Neuron (in vitro differentiated cells): ENCODE measurements around a stretch of chr20.

DNA sequence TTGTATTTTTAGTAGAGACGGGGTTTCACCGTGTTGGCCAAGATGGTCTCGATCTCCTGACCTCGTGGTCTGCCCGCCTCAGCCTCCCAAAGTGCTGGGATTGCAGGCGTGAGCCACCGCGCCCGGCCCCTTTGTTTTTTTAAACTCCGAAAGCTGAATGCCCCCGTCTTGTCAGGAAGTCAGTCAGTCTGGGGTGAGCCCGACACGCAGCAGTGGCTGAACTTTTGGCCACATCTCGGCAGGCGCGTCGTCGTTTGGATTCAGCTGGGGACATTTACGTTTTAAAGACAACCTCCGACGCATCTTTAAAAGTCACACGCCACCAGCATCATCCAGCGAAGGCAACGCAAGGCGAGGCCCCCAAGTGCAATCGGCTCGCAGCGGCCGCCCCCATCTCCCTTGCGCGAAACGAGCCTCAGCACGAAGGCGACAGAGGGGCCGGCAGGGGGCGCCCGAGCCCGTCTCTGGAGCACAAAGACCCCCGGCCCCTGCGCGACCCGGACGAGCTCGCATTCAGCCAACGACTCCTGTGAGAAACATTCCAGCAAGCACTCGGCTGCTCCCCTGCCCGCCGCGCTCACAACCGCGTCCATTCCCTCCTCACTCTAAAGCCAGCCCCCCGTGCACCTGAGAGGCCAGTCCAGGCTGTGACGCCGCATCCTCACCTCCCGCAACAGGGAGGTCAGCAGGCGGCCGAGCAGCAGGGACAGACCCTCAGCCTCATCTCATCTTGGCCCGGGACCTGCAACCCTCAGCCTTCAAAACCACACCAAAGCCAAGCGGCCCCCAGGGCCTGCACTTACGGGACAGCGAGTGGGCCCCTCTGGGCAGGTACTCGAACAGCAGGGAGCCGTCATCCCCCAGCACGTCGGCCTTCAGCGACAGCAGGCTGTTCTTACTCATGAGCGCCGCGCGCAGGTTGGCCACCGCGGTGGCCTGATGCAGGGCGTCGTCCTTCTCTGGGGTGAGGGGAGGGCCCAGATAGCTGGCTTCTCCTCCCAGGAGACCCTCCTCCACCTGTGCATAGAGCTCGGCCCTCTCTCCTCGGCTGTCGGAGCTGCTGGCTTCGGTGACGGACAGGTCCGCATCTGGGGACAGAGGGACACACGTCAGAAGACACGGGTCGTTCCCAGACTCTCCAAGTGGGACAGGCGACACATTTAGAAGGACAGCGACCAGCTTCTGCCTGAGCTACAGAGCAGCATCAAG lies 35.7 kb downstream of the SLC2A4RG start:
- PRO-cap = bidirectional peak, plus-strand start at position 523 of the sequence, minus-strand start at position 256 of the sequence

GRCh38 chr20:63848577-63848886 lies 12.8 kb upstream of the ABHD16B start:
- PRO-cap = no peak

DNA sequence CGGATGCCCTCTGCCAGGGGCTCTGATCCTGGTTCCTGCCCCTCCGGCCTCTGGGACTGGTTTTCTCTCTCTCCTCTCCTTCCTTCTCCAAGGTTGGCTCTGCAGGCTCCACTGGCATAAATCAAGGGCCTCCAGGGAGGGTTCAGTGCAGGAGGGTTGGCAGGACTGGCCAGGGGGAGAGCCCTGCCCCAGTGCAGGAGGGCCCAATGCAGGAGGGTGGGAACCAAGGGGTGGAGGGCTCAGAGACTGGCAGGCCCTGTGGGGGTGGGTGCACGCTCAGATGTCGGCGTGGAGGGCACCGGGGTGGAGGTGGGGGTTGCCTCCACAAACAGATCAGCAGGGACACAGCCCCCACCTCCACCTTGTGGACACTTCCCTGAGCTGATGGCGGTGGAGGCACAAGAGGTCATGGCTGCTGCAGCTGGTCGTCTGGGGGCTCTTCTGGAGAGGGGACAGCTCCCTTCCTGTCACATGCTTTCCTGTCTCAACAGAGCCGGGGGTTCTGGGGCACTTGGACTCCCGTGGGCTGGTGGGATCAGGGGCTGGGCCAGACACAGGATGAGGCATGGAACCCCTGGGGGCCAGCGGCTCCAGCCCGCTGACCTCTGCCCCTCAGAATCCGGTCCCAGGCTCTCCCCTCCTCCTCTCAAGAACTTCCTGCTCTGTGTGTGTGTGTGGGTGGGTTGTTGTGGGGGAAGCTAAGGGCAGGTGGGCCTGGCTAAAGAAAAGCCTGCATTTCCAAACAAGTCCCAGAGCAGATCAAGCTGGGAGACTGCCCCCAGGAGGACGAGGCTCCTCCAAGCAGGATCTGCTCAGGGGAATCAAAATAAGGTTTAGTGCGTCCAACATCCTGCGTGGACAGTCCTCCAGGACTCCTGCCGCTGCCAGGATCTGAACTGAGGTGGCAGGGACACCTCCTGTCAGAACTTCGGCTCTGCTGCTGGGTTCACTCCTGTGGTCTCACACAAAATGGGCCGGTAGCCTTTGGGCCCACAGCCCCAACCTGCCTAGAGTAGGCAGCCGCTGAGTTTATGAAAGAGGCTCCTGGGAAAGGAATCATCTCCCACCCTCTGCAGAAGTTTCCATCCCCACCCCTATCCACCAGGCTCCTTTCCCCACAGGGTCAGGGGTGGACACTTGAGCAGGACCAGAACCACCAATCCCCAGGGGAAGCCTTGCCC lies 2.6 kb upstream of the ABHD16B start:
- PRO-cap = no peak

- PRO-cap = bidirectional peak, plus-strand start at chr20:63894681, minus-strand start at chr20:63894670
Measured at GRCh38 chr20:63894103-63894826, 661 bp upstream of the DNAJC5 start.

DNA sequence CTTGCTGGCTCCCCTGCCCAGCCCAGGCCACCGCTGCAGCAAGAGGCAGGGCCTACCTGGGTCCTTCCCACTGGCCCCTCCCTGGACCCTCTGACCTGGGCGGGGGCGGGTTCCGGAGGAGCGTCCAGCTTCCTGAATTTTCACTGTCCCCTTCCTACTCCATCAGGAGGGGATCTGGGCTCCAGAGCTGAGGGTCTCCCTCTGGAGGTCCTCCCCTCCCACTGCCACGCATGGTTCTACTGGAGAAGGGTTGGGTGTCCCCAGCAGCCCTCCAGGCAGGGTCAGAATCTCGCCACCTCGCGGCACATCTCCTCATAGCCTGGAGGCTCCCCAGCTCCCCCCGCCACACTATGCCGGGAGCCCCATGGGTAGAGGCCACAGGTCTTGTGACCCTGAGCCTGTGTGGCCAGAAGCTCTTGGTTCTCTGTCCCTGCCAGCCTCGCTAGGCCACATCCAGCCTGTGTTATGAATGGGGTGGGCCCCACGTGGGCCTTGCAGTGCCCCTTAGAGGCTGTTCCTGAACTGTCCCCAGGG lies 1.0 kb upstream of the SOX18 start:
- PRO-cap = no peak

DNA sequence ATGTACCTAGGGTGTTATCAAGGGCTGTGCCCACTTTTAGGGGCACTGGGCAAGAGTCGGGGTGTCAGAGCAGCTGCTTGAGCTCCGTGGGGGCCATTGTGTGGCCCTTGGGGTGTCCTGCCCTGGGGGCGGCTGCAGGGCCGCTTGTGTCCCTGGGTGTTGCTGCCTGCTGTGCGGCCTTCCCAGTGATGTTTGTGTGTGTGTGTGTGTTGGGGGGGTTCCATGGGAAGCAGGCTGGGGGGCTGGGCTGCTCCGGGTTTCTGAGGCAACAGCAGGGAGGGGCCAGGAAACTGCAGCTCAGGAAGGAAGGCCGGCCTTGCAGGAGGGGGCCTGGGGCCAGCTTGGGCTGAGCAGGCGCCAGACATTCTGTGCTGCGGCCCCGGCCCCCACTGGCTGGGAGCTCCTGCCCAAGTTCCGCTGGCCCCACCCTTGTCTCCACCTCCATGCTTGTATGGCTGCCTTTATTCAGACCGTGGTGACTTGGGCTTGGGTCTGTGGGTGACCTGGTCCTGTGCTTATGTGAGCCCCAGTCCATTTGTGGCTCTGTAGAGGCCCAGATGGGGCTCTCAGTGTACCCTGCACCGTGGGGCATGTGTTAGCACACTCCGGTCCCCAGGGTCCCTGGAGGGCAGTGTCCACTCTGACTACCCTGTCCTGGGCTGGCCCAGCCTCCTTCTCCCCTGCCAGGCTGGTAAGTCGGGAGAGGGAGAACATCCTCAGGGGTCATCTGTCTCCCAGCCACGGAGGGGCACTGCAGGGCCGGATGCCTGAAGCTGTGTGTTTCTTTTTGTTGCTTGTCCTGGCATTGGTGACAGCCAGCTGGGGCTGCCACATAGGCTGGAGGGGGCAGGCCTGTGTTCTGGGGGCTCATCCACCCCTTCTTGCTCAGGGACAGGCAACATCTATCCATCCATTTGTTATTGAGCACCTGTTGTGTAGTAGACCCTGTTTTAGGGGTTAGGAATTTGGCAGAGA lies 4.6 kb upstream of the SOX18 start:
- PRO-cap = no peak

DNA sequence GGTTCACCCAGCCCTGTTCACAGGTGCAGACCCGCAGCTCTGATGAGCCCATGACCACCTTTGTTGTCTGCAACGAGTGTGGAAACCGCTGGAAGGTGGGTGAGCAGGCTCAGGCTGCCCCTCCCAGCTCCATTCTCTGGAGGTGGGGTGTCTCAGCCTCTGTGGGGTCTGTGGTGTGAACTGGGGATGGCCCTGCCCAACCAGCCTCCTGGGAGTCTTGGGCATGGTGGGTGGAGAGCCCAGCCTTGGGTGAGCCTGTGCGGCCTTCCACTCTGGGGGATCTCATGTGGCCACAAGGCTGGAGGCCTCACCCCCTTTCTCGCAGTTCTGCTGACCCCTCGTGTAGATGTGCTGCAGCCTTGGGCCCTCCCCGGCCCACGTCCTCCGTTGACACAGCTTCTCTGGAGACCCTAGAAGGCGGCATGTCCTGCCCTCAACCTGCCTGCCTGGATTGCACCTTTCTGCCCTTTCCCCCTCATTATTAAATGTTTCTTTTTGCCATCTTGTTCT lies 7.4 kb downstream of the RGS19 start:
- PRO-cap = no peak

DNA sequence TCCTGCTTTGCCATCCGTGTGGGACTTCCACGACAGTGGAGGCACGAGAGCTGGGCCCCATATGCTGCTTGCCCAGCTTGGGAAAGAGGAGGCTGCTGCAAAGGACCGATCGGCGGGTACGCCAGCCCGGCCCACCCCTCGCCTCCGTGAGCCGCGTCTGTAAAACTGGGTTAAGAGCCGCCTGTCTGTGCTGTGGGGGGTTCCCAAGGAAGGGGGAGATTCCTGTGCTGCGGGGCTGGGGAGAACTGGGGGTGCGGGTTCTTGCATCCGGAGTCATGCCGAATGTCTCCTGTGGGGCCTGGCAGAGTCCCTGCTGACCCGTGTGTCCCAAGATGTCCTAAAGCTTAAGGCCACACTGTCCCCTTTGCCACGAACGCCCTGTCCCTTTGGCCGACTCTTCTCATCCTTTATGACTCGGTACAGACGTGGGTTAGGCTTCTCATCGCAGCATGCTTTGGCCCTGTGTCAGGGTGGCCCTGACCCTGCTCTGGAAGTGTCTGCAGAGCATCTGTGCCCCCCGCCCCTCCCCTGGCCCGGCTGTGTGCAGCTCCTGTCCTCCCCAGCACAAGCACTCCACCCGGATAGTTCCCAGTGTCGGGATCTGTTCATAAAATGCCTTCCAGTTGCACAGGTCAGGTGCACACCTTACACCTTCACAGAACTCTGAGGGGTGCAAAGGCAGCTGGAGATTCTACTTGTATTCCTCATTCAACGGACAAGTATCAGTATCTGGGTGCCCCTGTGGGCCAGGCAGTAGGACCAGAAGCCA lies 539 bp downstream of the OPRL1 start:
- PRO-cap = no peak